Peyer's patch (tissue), 4 donors: ENCODE measurements around the gene ELP1.

DNA sequence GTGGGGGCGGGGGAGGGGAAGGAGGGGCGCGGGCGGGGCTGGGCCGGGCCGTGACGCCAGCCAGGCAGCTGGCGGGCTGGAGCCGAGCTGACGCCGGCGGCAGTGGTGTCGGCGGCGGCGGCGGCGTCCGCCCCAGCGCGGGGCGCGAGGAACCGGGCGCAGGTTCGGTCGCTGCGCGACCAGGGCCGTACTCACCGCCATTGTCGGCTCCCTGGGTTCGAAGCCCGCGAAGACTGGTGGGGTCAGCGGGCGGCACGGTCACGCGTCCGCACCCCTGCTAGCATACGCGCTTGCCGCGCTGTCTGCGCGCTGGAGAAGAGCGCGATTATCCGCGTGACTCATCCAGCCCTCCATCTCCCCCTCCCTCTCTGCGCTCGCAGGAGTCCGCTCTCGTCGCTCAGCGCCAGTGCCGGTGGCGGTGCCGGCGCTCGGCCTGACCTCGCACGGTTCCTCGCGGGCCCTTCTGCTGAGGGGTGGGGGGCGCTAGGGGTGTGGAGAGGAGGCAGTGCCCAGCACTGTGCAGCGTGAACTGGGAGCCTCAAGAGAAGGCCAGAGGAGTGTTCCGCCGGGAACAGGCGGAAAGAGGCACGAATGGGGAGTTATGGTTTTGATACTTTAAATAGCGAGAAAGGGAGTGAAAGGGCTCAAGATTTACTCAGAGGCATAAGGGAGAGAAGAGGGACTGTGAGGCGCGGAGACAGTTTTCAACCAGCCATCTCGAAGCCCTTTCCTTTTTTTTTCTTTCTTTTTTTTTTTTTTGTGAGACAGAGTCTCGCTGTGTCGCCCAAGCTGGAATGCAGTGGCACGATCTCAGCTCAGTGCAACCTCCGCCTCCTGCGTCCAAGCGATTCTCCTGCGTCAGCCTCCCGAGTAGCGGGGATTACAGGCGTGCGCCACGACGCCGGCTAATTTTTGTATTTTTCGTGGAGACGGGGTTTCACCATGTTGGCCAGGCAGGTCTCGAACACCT is 640 bp upstream of the KLF4 start:
- PRO-cap, result bidirectional peak, plus-strand start at position 102 of the sequence, minus-strand start outside the sequence; bidirectional peak, plus-strand start at position 406 of the sequence, minus-strand start at position 292 of the sequence
- RAMPAGE, long total RNA, 4 experiments, result no peak in any of the 4 experiments

GRCh38 chr9:107491368-107492082 is 2.0 kb upstream of the KLF4 start:
- PRO-cap, result bidirectional peak, plus-strand start at chr9:107491488, minus-strand start at chr9:107491296
- RAMPAGE, long total RNA, 4 experiments, result no peak in any of the 4 experiments

GRCh38 chr9:107711406-107712216 is 222.0 kb upstream of the KLF4 start:
- PRO-cap, result bidirectional peak, plus-strand start at chr9:107711620, minus-strand start at chr9:107711580; bidirectional peak, plus-strand start at chr9:107711931, minus-strand start at chr9:107711818
- RAMPAGE, long total RNA, 4 experiments, result no peak in any of the 4 experiments

DNA sequence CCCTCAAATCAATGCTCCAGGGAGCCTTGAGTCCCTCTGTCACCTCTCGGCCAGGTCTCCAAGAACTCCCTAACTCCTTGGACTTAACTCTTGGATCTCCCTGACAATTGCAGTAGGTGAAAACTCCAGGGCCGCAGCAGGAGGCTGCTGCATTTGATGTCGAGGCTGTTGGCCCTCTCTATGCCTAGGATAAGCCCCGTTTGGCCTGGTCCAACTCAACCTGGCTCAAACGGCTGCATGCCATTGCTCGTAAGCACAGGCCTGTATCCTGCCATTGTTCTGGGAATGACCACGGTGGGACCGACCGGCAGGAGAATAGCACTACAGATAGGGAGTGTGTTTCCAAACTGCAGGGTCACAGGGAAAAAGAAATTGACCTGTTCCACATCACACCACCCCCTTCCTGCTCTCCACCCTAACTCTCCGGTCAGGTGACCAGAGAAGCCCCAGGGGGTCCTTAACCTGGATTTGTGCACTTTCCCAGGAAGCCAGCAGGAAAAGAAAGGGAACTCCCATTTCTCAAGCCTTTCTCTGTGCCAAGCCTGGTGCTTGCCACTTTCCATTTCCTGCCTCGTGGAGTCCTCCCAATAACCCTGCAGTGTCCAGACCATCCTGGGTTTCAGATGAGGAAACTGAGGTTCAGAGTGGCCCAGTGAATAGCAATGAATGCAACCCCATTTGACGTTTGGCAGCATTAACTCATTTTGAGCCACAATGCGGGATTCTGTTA is 278.7 kb upstream of the KLF4 start:
- PRO-cap, result no peak
- RAMPAGE, long total RNA, 4 experiments, result no peak in any of the 4 experiments

- PRO-cap, result no peak
- RAMPAGE, long total RNA, 4 experiments, result no peak in any of the 4 experiments
Observed at GRCh38 chr9:108040654-108041245, 551.2 kb upstream of the KLF4 start.

GRCh38 chr9:108543156-108543532 is 312.6 kb downstream of the ACTL7B start:
- PRO-cap, result no peak
- RAMPAGE, long total RNA, 4 experiments, result no peak in any of the 4 experiments

- PRO-cap, result bidirectional peak, plus-strand start at chr9:108691869, minus-strand start at chr9:108691727
- RAMPAGE, long total RNA, 4 experiments, result no peak in any of the 4 experiments
Observed at GRCh38 chr9:108691634-108692061, 164.1 kb downstream of the ACTL7B start.

DNA sequence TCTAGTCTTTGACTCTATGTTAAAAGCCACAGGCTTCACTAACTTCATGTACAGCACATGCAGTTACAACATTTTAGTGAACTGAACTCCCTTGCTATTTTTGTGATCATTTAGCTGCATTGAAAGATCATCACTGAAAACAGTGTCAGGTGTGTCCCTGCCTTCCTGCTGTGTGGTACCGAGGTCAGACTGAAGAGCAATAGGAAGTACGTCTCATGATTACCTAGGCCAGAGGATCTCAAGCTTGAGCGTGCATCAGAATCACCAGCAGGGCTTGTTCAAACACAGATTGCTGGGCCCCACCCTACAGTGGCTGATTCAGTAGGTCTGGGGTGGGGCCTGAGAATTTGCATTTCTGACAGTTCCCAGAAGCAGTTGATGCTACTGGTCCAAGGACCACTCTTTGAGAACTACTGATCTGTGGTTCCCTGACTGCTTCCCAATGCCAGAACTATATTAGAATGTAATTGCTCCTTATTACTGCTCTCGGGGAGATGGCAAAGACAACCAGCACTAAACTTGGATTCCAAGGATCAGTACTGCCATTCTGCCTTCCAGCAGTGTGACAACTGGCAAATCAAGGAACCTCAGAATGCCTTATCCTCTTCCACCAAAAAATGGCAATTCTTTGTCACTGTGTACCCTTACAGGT is 159.6 kb downstream of the ACTL7B start:
- PRO-cap, result no peak
- RAMPAGE, long total RNA, 4 experiments, result no peak in any of the 4 experiments

DNA sequence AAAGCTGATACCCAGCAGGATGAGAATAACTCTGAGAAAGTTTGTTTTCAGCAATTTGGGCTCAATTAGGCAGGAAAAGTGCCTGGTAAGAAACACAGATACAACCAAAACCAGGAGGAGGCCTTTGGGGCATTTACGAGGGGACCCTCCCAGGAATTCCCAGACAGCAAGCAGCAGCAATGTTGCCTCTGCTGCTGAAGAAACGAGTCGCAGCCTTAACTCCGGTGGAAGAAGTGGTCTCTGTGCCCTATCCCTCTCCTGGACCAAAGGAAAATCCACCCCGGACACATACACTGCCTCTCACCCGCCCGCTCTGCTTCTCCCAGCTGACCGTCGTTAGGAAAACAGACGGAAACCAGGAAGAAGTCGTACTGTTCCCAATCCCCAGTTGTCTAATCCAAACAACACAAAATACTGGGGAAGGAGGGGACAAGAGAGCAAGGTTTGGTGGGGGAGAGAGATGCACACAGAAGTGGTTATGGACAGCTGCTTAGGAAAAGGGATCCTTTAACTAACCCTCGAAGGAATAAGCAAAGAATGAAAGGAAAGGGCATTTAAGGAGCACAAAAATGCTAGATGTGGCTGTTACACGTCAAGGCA is 72.0 kb downstream of the ACTL7B start:
- PRO-cap, result unidirectional peak, minus-strand start at position 312 of the sequence
- RAMPAGE, long total RNA, 4 experiments, result no peak in any of the 4 experiments

- PRO-cap, result no peak
- RAMPAGE, long total RNA, 4 experiments, result start-site peak on the minus strand in 1 of 4 experiments, at chr9:108871107-108871130 at its widest, 5 reads per replicate
Observed at GRCh38 chr9:108870834-108871431, 8.9 kb downstream of the ACTL7A start.

- PRO-cap, result no peak
- RAMPAGE, long total RNA, 4 experiments, result no peak in any of the 4 experiments
Observed at GRCh38 chr9:108885546-108886394, 23.7 kb downstream of the ACTL7A start.

DNA sequence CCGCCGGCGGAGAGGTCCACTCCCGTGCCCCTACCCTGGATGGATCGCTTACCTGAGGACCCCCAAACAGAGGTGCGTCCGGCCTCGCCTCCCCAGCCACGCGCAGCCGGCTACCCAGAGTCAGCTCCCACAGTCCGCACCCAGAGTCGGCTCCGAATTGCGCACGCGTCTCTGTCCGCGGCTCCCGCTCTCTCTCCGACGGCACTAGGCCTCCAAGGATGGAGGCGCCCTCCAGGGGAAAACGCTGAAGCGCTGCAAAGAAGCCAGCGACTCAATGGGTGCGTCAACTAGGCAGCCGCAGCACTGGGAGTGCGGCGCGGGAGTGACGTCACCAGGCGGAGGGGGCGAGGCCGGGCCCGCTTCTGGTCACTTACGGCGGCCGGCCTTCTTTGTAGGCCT is at the start of gene ELP1:
Gene ELP1, minus strand, starts transcription at position 313 of the 399 bp plus-strand sequence.
- PRO-cap, result bidirectional peak, plus-strand start at position 331 of the sequence, minus-strand start at position 276 of the sequence
- RAMPAGE, long total RNA, 4 experiments, result start-site peak on the minus strand in 3 of 4 experiments, centred at positions 276 to 287 of the sequence, 25 to 34 reads per replicate

- PRO-cap, result no peak
- RAMPAGE, long total RNA, 4 experiments, result start-site peak on the minus strand in 1 of 4 experiments, at chr9:109073339-109073372 at its widest, 23 reads per replicate
Observed at GRCh38 chr9:109073235-109073577, 46.5 kb downstream of the TMEM245 start.

DNA sequence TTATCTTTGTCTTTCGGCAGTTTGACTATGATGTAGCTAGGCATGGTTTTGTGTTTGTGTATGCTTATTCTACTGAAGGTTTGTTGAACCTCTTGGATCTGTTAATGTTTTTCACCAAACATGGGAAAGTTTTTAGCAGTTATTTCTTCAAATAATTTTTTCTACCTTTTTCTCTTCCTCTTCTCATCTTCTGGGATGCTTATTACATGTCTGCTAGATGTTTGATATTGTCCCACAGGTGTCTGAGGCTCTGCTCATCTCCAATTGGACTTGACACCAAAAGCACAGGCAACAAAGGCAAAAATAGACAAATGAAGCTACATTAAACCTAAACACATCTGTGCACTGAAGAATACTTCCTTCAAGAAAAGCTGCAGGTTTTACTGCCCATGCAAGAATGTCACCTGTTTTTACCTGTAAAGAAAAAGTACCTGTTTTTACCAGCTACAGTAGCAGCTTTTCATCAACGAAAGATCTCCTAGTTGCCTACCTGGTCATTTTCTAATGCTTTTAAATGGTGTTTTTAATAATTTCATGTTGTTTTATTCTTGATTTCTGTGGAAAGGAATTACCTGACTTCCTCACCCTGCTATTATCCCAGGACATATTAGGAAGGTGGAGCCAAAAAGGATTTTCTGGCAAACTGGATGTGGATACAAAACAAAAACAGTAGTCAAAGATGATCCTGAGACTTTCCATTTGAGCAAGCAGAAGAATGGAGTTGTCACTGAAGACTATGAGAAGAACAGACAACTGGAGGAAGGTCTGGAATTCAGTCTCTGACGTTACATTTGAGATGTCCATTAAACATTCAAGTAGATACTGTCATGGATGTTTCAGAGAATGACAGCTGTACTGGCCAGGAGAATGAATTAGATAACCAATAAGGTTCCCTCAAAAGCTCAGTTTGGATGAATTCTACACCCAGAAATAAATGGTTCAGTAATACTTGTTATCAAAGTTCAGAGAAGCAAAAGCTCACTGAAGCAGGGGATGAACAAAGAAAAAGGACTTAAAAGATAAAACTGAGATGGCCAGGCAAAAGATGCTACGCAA is 40.7 kb downstream of the TMEM245 start:
- PRO-cap, result no peak
- RAMPAGE, long total RNA, 4 experiments, result start-site peak on the minus strand in 2 of 4 experiments, centred at positions 523 to 527 of the sequence, 24 to 82 reads per replicate

- PRO-cap, result no peak
- RAMPAGE, long total RNA, 4 experiments, result no peak in any of the 4 experiments
Observed at GRCh38 chr9:109106322-109106783, 13.4 kb downstream of the TMEM245 start.

DNA sequence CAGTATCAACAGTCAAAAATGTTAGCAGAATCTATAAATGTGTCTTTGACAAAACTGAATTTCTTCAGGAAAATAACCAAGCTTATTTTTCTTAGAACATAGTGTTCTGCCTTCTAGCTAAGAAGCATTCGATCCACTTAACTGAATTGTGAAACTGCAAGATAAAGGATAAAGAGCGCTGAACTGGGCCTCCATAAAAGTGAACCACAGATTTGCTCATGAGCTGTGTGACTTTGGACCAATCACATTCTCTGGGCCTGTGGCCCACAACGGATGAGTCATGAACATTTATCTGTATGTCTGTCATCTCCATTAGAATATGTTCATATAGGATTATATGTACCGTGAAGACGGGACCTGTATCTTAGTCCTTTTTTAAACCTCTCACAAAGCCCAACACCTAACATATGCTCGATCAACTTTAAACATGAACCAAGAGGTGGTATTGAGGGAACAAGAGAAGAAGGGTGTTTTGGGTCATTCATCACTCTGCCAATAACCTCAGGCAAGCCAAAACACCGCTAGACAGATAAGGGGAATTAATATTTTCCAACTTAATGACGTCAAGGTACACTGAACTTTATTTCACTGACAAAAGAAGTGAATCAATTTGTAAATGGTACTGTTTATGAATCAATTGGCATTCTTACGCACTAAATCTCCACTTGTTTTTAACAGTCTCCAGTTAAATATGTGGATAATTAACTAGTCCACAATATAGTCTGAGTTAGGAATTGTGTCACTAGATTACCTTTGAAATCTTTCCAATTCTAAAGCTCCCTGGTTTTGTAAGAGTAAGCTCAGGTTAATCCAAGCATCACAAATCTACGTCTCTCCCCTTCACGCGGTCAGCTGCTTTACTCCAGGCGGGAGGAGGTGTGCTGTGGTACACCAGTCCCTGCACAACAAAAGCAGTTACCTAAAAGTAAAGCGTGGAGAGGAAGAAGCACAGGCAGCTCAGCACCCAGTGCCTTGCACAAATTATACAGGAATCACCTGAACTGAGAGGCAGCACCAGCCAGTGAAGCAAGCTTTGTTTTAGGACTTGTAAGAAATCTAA is 1.6 kb downstream of the TMEM245 start:
- PRO-cap, result unidirectional peak, minus-strand start at position 143 of the sequence; unidirectional peak, plus-strand start at position 718 of the sequence
- RAMPAGE, long total RNA, 4 experiments, result no peak in any of the 4 experiments

GRCh38 chr9:109250973-109252030 is 69.6 kb downstream of the EPB41L4B start:
- PRO-cap, result unidirectional peak, minus-strand start at chr9:109251640
- RAMPAGE, long total RNA, 4 experiments, result no peak in any of the 4 experiments

GRCh38 chr9:109257992-109258652 is 62.7 kb downstream of the EPB41L4B start:
- PRO-cap, result no peak
- RAMPAGE, long total RNA, 4 experiments, result start-site peak on the minus strand in 1 of 4 experiments, at chr9:109258234-109258241 at its widest, 52 reads per replicate

- PRO-cap, result no peak
- RAMPAGE, long total RNA, 4 experiments, result no peak in any of the 4 experiments
Observed at GRCh38 chr9:109306604-109307157, 14.2 kb downstream of the EPB41L4B start.

DNA sequence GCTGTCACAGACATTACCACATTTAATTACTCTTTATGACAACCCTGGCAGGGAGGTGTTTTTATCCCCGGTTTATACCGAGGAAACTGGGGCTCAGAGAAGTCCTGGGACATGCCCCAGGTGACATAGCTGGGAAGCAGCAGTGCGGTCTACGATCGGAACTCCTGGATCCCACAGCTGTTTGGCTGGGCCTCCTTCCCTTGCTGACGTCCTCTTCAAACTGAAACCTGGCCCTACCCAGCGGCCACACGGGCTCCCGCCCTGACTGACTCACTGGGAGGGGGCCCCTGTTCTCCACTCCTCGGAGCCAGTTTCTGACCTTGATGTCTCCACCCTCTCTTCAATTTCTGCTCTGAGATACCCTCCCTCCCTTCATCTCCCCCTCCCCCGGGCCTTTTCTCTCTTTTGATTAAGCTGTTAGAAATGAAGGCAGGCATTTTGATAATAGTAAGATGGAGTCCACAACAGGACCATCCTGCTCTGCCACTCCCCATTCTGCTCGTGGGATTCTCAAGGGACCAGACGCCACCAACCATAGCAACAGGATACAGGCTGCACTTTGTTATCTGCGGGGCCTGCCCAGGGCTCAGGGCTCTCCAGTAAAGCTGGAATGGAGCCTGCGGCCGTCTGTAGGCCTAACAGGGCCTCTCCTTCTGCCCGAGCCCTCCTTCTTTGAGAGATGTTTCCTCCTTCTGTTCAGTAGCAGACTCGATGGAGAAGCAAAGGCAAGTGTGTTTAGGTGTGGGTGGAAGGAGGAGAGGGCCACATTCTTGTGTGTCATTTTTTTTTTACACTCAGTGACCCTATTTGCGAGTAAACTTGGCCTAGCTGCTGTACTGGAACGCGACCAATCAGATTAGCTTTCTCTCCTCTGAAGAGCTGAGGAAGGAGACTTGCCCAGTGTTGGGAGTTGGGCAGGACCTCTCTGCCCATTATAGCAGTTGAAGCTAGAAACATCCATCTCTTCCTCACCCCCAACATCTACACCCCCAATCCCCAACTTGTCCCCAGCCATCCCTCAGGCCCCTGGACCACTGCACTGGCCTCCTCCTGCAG is 8.7 kb upstream of the EPB41L4B start:
- PRO-cap, result bidirectional peak, plus-strand start at position 343 of the sequence, minus-strand start at position 222 of the sequence
- RAMPAGE, long total RNA, 4 experiments, result no peak in any of the 4 experiments